ENCODE results near the gene MEFV.

DNA sequence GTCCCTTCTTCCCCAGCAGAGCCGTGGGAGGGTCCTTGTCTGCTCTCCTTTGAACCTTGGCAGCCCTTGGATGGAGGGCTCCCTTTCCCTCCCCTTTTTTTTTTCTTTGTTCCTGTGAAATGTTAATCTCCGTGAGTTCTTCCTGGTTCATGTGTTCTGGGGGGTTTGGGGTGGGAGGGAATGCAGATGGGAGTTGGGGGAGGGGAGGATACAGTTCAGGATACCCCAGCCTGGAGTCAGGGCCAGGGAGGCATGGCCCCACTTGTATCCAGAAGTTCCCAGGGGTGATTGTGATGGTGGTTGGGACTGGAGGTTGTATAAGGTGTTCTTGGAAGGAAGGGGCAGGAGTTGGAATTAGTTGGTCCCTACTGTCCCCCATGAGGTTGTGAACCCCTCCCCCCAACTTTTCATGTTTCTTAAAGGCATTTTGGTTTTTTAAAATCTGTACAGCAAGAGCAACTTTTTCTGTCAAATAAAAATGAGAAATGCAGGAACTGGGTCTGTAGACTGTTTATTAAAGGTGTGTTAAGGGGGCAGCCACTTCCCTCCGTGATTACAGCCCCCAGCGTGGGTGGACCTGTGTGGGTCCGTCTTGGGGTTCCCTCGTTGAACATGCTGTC, 6.1 kb downstream of the ELOB start:
- RRBS: no CpG with 5 or more reads among the region's 6 CpGs

- RRBS: no CpG with 5 or more reads among the region's 6 CpGs
Observed at GRCh38 chr16:2799613-2800321, 1.5 kb downstream of the PRSS41 start.

DNA sequence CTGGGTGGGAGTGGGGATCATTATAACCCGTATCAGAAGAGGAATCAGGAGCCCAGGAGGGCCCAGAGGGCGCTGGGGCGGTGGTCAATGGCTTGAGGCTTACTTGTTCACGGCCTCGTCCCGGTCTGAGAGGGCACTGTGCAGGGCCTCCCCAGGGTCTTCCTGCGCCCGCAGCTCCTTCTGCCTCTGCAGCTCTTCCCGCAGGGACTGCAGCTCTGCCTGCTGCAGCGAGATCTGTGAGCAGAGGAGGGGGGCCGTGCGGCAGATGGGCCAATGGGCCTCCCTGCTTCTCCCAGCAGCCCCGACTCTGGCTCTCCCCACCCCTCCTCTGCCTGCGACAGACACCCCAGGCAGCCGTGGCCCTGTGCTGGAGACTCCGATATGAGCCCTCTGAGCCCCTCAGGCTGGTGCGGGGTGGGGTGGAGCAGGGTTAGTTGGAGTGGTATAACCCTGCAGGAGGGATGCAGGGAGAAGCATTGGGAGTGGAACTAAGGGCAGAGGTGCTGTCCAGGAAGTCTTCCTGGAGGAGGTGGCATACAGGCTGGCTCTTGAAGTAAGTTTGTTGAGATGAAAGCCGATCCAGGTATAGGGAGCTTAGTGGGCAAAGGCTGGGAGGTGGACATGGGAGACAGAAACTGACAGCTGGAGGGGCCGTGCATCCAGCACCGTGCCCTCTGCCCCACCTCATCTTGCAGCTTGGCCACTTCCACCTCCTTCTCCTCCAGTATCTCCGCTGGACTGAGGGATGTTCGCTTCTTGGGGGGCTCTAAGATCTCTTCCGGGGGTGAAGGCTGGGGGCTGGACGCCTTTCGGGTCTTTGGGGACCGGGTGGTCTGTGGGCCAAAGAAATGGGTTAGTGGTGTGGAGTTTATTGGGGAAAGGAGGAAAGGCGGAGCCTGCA, 5.0 kb downstream of the THOC6 start:
- RRBS: 18% methylated on average over 4 of the region's 27 CpGs

DNA sequence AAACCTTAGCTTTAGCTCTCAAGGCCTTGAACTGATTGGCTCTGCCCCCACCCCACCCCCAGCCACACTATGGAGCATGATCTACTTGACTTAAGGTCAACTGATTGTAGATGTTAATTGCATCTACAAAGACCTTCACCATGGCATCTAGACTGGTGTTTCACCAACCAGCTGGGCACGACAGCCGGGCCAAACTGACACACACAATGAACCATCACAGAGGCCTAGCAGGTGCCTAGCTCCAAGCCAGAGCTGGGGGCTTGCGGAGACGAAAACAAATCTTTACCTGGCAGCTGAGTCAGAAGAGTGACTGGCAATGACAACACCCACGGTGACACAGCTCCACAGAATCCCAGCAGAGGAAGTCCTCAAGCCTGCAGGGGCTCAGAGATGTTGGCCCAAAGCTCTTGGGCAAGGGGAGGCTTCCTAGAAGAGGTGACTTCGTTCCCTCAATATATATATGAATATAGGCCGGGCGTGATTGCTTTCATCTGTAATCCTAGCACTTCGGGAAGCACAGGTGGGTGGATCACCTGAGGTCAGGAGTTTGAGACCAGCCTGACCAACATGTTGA, 5.1 kb downstream of the MMP25 start:
- RRBS: no CpG with 5 or more reads among the region's 9 CpGs

- RRBS: no CpG with 5 or more reads among the region's 16 CpGs
Observed at GRCh38 chr16:3063804-3064580, 1.4 kb upstream of the IL32 start.

DNA sequence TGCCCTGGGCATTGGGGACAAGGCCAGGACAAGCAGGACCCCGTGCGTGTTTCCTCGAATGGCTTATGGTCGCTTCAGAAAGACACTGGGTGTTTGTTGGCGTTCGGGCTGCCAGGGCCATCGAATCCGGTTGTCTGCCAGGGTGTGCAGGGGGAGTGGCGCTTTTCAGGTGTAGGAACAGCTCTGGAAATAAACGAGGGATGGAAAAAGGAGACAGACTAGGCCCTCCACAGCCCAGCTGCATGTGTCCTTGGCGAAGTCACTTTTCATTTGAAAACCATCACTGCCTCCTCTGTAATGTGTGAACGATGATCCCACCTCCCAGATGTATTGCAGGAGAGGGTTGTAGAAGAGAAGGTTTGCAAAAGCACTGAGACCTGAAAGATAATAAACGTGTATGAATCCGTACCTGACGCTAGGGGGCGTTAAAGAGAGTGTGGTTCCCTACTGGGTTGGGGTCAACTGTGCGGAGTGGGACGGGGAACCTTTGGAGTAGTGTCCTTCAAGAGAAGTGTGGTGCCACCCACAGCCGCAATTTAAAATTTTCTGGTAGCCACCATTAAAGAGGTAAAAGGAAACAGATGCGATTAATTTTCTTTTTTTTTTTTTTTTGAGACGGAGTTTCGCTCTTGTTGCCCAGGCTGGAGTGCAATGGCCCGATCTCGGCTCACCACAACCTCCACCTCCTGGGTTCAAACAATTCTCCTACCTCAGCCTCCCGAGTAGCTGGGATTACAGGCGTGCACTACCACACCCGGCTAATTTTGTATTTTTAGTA, 2.2 kb upstream of the ZSCAN10 start:
- RRBS: no CpG with 5 or more reads among the region's 27 CpGs

GRCh38 chr16:3125430-3126321, 9.2 kb upstream of the ZNF213 start:
- RRBS: no CpG with 5 or more reads among the region's 10 CpGs

DNA sequence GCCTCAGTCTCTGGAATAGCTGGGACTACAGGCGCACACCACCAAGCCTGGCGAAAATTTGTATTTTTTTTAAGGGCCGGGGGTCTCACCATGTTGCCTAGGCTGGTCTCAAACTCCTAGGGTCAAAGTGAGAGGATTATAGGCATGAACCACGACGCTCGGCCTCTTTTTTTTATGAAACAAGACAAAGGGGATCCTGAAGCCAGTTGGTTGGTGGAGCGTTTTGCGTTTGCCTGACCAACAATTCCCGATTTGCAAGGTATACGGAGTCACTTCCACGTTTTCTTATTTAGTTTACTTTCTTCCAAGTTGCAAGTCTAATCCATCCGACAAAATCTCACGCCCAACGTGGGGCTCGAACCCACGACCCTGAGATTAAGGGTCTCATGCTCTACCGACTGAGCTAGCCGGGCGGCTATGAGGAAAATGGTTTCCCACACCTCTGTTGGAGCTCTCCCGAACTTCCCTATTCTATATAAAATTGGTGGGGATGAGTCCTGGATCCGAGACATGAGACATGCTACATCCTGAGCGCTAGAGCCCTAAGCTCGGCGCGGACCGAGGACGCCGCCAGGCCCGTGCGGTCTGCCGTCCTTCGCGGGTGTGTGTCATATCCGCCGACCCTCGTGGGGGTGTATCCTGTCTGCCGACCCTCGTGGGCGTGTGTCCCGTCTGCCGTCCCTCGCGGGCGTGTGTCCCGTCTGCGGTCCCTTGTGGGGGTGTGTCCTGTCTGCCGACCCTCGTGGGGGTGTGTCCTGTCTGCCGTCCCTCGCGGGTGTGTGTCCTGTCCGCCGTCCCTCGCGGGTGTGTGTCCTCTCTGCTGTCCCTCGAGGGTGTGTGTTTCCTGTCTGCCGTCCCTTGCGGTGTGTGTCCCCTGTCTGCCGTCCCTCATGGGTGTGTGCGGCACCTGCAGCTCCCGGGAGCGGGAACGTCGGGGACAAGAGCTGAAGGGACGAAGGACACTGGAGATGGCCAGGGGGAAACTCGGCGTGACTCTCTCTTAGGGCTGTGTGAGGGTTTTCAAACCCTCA, 22.6 kb downstream of the ZNF213 start:
- RRBS: 5% methylated on average over 2 of the region's 67 CpGs

DNA sequence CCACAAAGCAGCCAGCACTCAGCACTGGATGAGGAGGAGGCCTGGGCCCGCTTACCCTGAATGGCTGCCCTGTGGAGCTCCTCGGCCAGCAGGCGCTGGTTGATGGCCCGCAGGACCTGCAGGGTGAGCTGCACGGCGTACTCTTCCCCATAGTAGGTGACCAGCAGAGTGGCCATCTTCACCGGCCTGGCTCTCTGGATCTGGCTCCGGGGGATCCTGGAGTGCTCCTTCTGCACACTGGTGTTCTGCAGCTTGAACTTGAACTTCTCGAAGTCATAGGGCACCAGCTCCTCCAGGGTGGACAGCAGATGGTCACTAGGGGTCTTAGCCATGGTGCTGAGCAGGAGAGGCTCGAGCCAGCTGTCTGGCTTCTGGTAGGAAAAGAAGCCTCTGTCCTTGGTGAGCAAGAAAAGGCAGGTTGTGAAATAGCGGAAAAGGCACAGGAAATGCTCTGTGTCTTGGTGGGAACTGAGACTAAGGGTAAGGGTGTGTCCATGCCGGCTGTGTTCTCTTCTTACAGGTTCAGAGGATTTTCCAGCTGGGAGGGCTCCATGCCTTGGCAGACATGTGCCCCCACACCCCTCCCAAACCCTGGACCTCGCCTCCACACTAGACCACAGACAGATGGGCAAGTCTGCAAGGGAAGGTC, at the start of gene MEFV:
MEFV (minus strand) TSS at position 378 of the 649 bp plus-strand sequence.
- RRBS: no CpG with 5 or more reads among the region's 13 CpGs

DNA sequence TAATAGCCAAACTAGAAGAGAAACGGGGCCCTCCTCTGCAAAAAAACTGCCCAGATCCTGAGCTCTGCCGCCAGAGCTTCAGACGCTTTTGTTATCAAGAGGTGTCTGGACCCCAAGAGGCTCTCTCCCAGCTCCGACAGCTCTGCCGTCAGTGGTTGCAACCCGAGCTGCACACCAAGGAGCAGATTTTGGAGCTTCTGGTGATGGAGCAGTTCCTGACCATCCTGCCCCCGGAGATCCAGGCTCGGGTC, 982 bp downstream of the ZNF174 start:
- RRBS: no CpG with 5 or more reads among the region's 8 CpGs

GRCh38 chr16:3485263-3485814, 9.9 kb downstream of the C16orf90 start:
- RRBS: no CpG with 5 or more reads among the region's 13 CpGs

DNA sequence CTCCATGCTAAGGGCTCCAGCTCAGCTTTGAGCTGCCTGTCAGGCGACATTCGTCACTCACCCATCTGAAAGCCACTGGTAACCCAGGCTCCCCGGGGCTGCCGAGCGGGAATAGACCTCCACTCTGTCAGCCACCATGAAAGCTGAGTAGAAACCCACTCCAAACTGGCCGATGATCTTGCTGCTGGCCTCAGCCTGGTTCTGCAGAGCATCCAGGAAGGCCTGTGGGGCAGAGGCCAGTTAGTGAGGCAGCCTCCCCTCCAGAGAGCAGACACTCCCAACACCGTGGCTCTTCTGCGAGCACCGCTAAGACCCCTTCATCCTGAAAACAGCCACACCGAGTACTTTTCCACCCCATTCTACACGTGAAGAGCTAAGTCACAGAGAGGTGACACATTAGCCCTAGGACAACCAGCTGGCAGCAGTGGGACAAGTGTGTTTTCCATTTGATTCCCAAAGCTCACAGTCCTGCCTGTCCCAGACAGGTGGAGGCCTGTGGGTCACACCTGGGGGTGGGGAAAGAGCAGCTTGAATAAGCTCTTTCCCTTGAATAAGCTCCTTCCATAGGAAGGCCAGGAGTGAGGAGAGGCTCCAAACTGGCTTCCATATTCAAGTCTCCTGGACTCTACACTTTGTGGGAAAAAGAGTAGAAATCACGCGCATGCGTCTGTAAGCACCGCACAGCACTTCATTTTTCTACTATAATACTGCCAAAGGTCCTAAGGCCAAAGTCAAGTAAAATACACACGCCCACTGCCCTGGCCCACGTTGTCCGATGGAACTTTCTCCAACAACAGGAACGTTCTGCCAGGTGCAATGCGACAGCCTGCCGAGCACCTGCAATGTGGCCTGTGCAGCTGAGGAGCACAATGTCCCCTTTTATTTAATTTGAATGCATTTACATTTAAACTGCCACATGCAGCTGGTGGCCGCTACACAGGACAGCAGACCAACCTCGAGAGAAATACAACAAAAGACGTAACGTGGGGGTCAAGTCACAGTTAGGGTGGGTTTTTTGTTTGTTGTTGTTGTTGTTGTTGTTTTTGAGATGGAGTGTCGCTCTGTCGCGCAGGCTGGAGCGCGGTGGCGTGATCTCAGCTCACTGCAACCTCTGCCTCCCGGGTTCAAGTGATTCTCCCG, 23.3 kb downstream of the DNASE1 start:
- RRBS: no CpG with 5 or more reads among the region's 33 CpGs

DNA sequence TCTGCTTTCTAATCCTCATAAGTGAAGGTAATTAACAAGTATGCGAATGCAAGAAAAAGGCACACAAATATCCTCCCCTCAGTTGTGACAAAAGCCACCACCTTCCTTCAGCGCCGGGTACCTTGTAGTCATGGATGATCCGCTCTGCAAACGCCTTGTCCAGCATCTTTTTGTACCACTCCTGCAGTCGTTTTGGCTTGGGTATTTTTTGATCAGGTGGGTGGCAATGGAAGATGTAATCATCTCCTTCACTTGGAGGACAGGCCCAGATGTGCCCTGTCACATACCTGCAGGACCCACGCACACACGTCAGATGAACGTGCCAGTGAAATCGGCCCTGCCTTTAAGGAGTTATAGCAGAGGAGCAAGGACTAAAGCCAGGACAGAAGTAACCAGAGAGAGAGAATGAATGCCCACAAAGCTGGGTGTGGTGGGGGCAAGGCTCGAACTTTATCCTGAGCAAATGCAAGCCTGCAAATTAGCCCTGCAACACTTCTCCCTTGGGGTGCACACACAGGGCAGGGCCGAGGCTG, 19.3 kb upstream of the TRAP1 start:
- RRBS: no CpG with 5 or more reads among the region's 12 CpGs

DNA sequence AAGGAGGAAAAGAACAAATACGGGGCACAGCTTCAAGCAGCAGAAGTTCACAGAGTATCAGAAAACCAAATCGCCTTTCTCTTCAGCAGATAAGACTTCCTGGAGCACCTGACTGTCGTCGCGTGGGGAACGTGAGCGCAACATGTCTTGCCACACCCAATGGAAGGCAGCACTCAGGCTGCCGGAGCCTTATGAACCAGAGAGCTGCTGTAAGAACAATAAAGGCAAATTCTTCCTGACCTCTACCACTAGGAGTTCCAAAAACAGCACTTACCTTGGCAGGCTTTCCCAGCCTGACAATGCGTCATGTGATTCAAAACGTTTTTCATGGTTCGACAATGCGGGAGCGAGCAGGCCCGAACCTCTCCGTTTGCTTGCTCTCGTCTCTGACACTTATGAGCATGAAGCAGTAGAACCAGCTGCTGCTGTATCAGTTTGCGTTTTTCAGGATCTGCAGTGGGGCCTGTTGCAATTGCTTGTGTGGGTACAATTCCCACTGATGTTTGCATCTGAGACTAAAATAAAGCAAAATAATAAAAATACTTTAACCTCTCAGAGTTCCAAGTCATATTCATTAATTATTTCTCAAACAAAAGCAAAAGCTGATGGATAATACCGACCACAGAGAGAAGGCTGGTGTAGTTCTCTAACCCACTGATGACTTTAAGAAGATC, 75.9 kb upstream of the TRAP1 start:
- RRBS: no CpG with 5 or more reads among the region's 18 CpGs

DNA sequence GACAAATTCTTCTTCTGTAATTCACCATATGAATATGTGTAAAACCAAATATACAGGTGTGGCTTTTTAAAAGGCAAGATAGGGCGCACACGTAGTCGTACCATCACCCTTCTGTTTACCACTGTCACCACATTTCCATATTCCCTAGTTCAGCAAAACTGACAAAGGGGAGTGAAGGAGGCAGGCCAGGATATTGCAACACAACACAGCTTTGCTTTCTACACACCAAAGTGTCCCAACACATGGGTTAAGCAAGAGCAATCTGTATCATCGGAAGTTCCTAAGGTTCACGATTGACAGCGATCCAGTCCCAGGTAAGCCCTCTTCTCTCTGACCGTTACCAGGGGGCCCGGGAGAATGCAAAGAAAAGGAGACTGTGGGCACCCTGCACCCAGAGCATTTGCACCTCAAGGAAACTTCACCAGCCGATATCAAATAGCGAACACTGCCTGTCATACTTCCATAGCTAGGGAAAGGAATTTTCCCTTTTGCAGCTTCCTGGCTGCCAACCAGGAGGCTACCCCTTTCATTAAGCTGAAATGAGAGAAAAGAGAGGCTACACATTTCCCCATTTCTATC, 23.1 kb downstream of the CREBBP start:
- RRBS: no CpG with 5 or more reads among the region's 10 CpGs

DNA sequence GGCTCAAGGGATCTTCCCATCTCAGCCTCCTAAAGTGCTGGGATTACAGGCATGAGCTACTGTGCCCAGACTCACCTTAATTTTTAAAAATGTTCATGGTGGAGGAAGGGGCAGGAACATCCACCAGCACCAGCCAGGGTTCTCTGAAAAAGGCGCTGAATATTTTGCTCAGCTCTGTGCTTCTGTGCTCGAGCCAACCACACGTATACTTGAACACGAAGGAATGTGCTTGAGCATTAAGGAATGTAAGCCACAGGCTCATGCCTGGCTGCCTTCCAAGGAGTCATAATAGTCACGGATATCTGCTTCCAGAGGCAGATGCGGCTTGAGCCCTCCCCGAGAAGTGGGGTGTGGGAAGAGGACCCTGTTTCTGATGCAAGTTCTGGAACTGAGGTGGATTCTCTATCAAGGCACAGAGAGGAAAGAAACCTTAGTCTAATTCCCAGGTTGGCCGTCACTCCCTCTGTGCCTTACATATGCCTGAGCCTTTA, 65.6 kb upstream of the CREBBP start:
- RRBS: no CpG with 5 or more reads among the region's 8 CpGs

DNA sequence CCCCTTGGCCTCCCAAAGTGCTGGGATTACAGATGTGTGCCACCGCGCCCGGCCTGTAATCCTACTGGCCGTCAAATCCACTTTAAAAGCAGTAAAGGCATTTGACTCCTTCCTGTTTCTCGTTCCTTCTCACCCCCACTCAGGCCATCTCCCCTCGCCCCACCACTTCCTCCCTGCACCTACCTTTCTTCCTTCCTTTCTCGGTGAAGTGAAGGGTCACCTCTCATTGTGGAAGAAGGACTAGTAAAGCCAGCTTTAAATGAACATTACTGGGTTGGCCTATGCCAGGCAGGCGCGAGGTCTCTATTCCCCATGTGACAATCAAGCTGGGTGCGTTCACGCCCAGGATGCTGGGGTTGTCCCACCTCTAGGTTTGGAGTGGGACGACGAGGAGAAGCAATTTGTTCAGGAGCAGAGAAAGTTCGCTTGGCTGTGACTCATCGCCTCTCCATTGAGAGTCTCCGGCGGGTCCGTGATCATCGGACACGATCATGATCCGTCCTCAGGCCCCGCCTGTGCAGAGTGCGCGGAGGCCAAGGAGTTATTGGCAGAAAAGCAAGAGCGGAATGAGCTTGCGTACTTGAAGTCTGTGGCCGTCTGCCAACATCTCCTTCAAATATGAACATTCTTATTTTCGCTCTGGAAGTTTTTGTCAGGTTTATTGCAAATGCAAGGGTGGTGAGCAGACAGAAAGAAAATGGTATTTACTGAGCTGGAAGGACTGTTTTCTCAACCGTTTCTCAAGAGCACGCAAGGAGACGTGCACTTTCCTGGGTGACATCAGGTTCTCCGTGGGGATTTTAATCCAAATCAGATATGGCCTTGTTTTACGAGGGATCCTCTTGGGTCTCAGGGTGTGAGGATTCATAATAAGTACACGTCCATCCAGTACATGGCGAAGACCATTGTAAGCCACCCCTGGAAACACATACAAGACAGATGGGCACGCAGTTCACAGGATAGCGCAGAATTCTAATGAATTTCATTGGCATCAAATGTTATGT, 69.9 kb upstream of the CREBBP start:
- RRBS: no CpG with 5 or more reads among the region's 37 CpGs

DNA sequence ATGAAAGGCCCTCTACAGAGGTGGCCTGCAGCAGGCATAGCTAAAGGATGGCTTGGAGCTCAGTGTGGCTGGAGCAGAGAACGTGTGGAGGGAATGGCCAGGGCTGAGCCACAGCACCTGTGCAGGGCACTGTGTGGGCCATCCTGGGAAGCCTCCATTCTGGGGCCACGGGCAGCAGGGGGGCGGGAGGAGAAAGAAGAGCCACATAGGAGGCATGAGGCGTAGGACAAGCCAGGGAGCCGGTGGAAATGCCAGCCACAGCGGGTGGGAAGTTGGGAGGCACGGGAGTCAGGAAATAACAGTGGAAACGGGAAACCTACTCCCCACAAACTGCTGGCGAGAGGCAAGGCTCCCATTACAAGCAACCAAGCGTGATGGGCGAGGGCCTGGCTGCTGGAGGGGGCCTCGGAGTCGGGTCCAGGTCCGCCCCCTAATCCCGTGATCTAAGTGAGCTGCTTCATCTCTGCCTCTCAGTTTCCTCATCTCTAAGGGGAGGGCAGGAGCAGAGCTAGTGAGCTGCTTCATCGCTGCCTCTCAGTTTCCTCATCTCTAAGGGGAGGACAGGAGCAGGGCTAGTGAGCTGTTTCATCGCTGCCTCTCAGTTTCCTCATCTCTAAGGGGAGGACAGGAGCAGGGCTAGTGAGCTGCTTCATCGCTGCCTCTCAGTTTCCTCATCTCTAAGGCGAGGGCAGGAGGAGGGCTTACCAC, 104.9 kb downstream of the ADCY9 start:
- RRBS: no CpG with 5 or more reads among the region's 19 CpGs

- RRBS: no CpG with 5 or more reads among the region's 20 CpGs
Observed at GRCh38 chr16:4064794-4065664, 51.2 kb downstream of the ADCY9 start.

DNA sequence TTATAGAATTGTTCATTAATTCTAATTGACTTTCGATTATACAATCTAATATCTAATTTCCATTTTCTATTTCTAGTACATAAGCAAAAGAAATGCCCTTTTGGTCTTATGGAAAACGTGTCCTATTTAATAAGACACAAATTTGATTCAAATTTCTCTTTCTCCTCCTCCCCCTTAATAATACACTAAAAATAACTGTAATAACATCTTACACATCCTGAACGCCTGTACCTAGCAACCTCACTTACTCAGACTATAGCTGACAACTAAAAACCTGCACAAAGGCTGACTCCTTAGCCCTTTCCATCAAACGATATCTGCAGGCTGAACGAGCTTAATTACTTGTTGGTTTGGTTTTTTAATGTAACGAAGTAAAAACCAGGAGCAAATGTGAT, 23.8 kb downstream of the ADCY9 start:
- RRBS: no CpG with 5 or more reads among the region's 6 CpGs

Measured in SK-N-MC (cell line).